ENCODE data around the gene LZTS3.

GRCh38 chr20:1810492-1811664 lies 84.3 kb upstream of the SIRPA start:
- RRBS = no CpG with 5 or more reads among the region's 15 CpGs
CAGE:
- cytosol, long polyA plus RNA = no peak
- long polyA plus RNA = no peak
- nucleus, long polyA plus RNA = no peak

- RRBS = no CpG with 5 or more reads among the region's 8 CpGs
CAGE:
- cytosol, long polyA plus RNA = no peak
- long polyA plus RNA = no peak
- nucleus, long polyA plus RNA = no peak
Measured at GRCh38 chr20:1888841-1889522, 6.2 kb upstream of the SIRPA start.

- RRBS = no CpG with 5 or more reads among the region's 13 CpGs
CAGE:
- cytosol, long polyA plus RNA = no peak
- long polyA plus RNA = no peak
- nucleus, long polyA plus RNA = no peak
Measured at GRCh38 chr20:1890501-1891256, 4.5 kb upstream of the SIRPA start.

- RRBS = no CpG with 5 or more reads among the region's 13 CpGs
CAGE:
- cytosol, long polyA plus RNA = no peak
- long polyA plus RNA = no peak
- nucleus, long polyA plus RNA = no peak
Measured at GRCh38 chr20:1896814-1897529, 1.8 kb downstream of the SIRPA start.

DNA sequence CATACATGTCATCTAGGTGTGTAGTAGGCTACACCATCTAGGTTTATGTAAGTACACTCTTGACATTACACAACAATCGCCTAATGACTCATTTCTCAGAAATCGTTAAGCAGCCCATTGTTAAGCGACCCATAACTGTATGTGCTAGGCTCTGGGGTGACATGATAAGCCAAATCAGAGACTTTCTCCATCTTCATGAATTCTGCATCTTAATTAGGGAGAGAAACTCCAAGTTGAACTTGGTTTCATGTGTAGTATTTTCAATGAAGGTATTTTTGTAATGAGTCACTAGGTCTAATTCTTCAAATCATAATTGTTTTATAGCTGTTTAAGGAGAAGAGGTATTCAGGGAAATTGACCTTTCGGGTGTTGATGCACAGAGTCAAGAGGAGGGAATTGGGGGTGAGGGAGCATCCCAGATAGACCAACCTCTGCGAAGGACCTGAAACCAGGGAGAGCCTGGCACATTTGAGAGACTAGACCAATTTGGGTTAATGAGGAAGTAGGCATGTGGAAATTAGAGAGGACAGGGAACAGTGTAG lies 17.3 kb downstream of the STK35 start:
- RRBS = no CpG with 5 or more reads among the region's 5 CpGs
CAGE:
- cytosol, long polyA plus RNA = no peak
- long polyA plus RNA = no peak
- nucleus, long polyA plus RNA = no peak

GRCh38 chr20:2129429-2129949 lies 27.9 kb downstream of the STK35 start:
- RRBS = no CpG with 5 or more reads among the region's 12 CpGs
CAGE:
- cytosol, long polyA plus RNA = no peak
- long polyA plus RNA = no peak
- nucleus, long polyA plus RNA = no peak

DNA sequence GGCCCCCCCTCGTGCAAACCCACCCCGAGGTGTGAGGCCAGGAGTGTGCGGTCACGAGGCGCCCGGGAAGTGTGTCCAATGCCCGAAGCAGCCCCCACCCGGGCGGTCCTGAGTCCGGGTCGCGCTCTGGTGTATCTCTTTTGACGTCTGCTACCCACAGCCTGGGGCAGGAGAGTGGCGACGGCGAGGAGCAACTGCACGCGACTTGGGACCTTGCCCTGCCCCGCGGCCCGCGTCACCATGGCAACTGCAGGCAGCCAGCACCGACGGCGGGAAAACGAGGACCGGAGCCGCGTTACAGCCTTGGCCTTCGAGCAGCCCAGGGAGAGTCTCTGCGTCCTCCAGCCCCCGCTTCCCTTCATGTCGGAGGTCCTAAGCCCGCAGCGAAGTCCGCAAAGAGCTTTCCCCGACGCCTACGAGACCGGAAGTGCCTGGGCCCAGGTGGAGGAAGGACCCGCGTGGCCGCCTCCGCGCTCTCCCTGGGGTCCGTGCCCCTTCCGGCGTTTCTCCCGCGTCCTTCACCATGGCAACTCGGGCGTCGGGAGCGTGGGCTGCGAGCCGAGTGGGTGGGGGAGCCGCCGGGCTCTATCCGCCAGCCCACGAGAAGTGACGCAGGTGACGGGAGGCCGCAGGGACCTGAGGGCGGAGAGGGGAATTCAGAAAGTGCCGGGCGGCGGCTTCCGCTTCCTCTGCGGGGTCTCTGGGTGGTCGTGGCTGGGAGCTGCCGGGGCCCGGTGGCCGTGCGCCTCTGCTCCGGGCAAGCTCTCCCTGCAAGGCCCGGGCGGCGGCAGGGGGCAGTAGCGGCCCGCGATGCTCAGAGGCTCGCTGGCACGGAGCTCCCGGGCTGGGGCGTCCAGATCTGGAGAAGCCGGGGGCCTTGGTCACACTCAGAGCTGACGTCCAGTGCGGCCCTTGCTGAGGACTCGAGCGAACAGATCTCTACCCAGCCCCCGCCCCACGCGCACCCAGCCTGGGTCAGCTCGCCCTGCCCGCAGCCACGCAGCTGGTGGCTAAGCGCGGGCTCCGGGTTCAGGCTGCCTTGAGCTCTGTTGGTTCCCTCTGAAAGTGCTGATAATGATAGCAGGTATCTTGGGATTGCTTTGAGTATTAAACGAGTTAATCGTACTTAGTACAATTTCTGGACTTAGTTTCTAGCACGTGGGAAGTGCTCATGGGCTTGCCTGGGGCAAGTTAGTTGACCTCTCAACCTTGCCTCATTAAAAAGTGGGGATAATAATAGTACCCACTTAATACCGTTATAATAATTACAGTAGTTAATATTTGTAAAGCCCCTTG lies 88.4 kb upstream of the TGM3 start:
- RRBS = 2% methylated on average over 35 of the region's 103 CpGs
CAGE:
- cytosol, long polyA plus RNA = no peak
- long polyA plus RNA = no peak
- nucleus, long polyA plus RNA = no peak

GRCh38 chr20:2751435-2751869 lies 49.0 kb downstream of the CPXM1 start:
- RRBS = no CpG with 5 or more reads among the region's 23 CpGs
CAGE:
- cytosol, long polyA plus RNA = no peak
- long polyA plus RNA = no peak
- nucleus, long polyA plus RNA = no peak

- RRBS = 96% methylated on average over 83 of the region's 124 CpGs
CAGE:
- cytosol, long polyA plus RNA = no peak
- long polyA plus RNA = no peak
- nucleus, long polyA plus RNA = no peak
Measured at GRCh38 chr20:2751870-2752942, 48.2 kb downstream of the CPXM1 start.

DNA sequence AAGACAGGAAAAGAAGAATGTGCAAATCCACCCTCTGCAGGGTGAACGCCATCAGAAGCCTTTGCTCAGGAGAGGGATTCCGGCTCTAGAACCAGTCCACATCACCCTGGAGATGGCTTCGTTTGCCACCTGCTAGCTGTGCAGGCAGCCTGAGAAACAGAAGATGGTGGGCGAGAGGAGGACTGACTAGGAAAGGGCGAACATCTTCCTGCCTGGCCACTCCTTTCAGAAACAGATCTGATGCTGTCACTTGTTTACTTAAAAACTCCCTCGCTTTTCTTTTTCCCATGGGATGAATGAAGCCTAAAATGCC lies 1.1 kb downstream of the PTPRA start:
- RRBS = no CpG with 5 or more reads among the region's 6 CpGs
CAGE:
- cytosol, long polyA plus RNA = no peak
- long polyA plus RNA = no peak
- nucleus, long polyA plus RNA = no peak

DNA sequence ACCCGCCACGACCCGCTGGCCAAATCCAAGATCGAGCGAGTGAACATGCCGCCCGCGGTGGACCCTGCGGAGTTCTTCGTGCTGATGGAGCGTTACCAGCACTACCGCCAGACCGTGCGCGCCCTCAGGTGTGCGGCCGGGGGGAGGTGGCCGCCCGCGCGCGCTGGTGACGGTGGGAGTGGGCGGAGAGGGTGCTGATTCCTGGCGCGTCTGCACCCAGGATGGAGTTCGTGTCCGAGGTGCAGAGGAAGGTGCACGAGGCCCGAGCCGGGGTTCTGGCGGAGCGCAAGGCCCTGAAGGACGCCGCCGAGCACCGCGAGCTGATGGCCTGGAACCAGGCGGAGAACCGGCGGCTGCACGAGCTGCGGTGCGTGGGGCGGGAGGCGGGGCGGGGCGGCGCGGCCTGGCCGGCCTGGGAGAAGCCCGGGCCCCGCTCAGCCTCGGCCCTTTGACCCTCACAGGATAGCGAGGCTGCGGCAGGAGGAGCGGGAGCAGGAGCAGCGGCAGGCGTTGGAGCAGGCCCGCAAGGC lies 366 bp downstream of the MRPS26 start:
- RRBS = 1% methylated on average over 19 of the region's 60 CpGs
CAGE:
- cytosol, long polyA plus RNA = start-site peak on the plus strand centred at position 196 of the sequence, 35 bp wide, 40 and 39 reads in 2 replicates
- long polyA plus RNA = no peak
- nucleus, long polyA plus RNA = no peak

- RRBS = no CpG with 5 or more reads among the region's 16 CpGs
CAGE:
- cytosol, long polyA plus RNA = no peak
- long polyA plus RNA = no peak
- nucleus, long polyA plus RNA = start-site peak on the plus strand at chr20:3047502-3047639, 30 and 21 reads in 2 replicates; start-site peak on the plus strand at chr20:3047830-3047922, 27 and 145 reads in 2 replicates
Measured at GRCh38 chr20:3047407-3048270, 1.8 kb downstream of the MRPS26 start.

DNA sequence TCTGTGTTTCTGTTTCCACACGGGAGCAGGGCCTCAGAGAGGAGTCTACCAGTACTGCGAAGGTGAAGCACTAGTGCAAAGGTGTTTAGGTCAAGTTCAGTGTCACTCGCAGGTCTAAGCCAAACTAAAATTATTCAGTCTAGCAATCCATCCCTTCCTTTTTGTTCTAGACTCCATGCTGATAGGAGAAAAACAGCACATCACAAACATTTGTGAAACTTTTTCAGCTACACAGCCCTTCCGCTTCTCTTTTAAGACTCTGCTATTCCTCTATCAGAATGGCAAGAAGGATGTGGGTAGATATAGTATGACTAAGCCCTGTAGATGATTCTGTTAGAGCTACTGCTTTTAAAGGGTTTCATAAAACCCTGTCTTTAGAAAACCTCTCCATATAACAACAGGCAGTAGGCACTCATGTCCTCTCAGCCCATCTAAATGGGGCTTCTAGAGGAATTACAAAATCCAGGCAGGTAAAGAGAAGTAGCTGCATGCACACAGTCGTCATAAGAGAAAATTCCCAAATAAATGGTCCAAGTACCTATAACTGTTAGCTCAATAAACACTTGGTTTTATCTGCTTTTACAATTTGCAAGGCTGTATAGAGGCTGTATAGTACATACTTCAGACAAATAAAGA lies 2.3 kb downstream of the FASTKD5 start:
- RRBS = no CpG with 5 or more reads among the region's 5 CpGs
CAGE:
- cytosol, long polyA plus RNA = no peak
- long polyA plus RNA = no peak
- nucleus, long polyA plus RNA = no peak

- RRBS = 98% methylated on average over 8 of the region's 40 CpGs
CAGE:
- cytosol, long polyA plus RNA = no peak
- long polyA plus RNA = no peak
- nucleus, long polyA plus RNA = no peak
Measured at GRCh38 chr20:3168091-3169076, 5.0 kb downstream of the LZTS3 start.

DNA sequence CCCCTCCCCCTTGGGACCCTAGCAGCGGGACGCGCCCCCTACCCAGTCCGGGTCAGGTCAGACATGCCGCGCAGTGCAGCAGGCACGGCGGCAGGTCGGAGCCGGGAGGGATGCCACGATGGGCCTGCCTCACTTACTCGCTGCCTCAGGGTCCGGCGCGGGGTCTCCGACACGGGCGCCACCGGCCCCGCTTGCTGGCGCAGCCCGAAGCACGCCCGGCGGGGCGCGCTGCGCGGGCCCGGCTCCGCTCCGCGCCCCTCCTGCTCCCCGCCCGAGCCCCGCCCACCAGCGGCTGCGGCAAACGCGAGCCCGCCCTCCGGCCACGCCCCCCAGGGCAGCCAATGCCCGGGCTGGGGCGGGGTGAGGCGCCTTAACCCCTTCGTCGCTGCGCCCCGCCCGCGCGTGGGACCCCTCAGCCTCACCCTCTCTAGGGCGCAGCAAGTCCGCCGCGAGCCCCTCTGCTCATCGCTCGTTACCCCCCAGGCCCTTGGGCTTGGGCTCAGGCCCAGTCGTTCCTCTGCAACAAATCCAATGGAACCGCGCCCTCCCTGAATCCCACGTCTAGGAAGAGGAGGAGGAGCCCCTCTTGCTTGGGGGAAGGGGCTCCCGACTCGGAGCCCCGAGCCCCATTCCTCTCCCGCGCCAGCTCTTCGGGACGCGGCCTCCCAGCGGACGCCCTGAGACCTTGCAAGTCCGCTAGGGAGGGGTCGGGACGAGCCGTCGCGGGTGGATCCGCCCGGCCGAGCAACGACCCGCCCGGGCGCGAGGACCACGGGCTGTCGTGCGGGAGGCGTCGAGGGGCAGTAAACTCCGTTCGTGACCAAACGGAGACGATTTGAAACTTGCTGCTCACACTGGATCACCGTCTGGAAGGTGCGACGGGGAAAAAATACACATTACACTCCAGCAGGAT lies at the start of gene LZTS3:
Gene LZTS3, minus strand, starts transcription at position 232 of the 913 bp plus-strand sequence.
- RRBS = 2% methylated on average over 25 of the region's 99 CpGs
CAGE:
- cytosol, long polyA plus RNA = no peak
- long polyA plus RNA = no peak
- nucleus, long polyA plus RNA = no peak

- RRBS = no CpG with 5 or more reads among the region's 7 CpGs
CAGE:
- cytosol, long polyA plus RNA = no peak
- long polyA plus RNA = no peak
- nucleus, long polyA plus RNA = no peak
Measured at GRCh38 chr20:3174649-3175344, 1.4 kb upstream of the LZTS3 start.

DNA sequence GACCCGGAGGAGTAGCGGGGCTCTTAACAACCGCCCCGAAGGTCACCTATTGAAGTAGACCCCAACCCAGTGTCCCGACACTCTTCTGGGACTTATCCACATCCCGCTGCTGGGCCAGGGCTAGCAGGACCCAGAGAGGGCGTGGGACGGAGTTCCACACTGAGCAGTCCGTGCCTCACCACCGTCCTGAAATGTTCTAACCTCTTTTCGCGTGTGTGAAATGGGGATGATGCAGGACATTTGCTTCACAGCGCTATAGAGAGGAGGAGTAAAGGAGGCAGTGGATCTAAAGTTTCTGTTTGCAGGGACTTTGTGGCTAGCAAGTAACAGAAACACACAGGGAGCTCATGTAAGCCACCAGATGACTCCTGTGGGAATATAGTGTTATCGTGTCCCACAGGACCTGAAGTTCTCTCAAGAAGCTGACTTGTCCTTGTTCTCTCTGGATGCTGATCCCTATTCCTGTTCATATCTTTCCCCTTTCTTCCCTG lies 626 bp downstream of the ITPA start:
- RRBS = 7% methylated on average over 1 of the region's 14 CpGs
CAGE:
- cytosol, long polyA plus RNA = no peak
- long polyA plus RNA = no peak
- nucleus, long polyA plus RNA = no peak

- RRBS = no CpG with 5 or more reads among the region's 3 CpGs
CAGE:
- cytosol, long polyA plus RNA = no peak
- long polyA plus RNA = no peak
- nucleus, long polyA plus RNA = no peak
Measured at GRCh38 chr20:3687395-3688083, 5.7 kb upstream of the ADAM33 start.

DNA sequence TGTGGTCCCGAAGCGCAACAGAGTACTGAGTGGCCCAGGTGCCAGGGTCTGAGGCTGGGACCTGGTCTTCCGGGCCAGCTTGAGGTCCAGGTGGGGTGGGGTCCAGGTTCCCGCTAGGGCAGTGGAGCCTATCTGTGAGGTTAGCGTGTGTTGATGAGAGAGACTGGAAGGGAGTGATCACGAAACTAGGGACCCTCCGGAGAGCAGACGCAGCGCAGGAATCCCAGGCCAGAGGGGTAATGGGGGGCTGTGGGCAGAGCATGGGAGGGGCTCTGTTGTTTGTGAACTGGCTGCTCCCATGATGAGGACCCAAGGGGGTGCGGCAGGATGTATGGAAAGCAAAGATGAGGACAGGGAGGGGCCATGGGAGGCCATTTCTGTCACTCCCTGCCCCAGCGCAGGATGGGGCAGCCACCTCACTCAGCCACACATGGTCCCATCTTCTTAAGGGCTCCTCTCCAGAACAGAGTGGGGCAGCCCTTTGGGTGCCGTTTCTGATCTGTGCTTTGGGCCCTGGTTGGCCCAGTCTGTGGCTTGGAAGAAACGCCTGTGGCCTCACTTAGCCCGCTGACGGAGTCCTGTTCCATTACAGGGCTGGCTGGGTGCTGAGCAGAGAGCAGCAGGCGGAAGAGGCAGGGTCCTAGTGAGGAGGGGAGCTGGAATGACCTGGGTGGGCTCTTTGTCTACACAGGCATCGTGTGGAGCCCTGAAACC lies 876 bp downstream of the HSPA12B start:
- RRBS = no CpG with 5 or more reads among the region's 17 CpGs
CAGE:
- cytosol, long polyA plus RNA = no peak
- long polyA plus RNA = no peak
- nucleus, long polyA plus RNA = no peak

DNA sequence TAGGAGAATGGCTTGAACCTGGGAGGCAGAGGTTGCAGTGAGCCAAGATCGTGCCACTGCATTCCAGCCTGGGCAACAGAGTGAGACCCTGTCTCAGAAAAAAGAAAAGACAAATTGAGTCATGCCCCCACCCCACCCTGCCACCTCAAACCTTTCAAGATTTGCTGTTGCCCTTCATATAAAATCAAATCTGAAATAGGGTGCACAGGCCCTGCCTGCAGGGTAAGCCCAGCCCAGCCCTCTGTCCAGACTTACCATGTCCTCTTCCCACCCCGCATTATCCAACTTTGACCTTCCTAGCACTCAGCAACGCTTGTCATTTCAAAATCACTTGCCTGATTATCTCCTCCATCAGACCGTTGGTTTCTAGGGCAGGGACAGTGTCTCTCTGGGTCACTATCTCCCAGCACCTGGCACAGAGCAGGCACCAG lies 5.4 kb downstream of the HSPA12B start:
- RRBS = no CpG with 5 or more reads among the region's 4 CpGs
CAGE:
- cytosol, long polyA plus RNA = no peak
- long polyA plus RNA = no peak
- nucleus, long polyA plus RNA = no peak

Data from SK-N-SH (cell line).